Metastatic Liver Carcinoma in the Lung (tissue), 2 donors: Measurements from ENCODE around the genes CFAP57 and PTPRF.

DNA sequence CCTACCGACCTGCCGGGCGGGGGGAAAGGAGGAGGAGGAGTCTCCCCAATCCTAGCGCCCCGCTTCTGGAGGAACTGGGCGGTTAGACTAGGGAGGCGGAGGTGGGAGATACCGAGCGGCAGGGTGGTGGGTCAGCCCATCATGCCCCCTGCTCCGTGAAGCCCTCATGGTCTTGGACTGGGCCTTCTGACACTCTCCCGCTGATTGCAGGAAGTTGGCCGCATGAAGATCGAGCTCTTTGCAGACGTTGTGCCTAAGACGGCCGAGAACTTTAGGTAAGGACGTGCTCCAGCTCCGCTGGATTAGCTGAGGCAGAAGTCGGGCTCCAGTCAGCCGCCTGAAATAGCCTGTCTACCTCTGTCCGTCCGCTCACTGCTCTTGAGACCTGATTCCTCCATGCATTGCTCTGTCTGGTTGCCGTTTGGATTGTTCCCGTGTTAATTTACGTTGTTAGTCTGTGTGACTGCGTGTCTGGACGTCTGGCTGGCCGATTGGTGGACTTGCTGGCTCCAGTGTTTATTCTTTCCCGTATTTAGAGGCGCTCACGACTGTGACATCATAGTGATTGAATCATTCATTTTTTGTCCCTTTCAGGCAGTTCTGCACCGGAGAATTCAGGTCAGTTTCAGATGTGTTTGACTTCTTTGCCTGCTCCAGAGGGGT lies 542 bp downstream of the PPIH start:
- PRO-cap, 2 experiments, result no peak in any of the 2 experiments

DNA sequence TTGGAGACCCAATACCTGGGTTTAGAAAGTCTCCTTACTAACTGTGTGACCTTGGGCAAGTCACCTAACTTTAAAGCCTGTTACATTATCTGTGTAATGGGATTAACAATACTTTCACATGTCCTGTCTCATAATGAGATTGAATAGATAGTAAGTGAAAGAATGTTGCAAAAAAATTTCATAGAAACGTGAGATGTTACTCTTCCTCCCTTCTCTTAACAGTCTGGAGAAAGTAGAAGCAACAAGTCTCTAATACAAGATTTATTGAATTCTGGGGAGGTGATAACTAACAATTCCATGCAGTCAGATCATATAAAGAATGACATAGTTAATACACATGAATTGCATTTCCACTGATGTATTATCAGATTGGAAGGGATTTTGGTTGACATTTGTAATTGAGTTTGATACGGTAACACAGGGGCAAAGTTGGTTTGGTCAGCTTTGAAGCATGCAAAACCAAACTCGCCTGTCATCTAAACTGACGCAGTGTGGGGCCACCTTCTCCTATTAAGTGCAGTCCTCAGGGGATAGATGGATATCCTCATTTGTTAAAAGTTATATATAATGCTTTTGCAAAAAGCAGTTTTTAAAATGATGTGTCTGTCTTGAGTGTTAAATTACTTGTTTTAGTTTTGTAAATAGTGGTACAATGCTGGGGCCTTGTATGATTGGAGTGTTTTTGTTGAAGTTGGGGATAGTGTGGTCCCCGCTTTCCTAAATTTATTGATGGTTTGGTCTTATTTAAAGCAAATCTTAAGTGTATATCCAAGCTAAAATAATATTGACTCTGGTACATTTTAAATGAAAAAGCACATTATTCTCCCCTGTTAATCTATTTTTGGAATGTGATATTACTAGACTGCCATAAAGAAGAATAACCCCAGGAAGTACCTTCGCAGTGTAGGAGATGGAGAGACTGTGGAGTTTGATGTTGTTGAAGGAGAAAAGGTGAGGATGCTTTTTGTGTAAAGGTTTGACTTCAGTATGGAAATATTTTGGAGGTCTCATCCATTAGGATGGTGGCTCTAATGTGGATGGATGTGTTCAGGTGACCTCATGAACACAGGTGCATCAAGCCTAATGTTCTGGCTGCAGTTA lies 13.5 kb downstream of the YBX1 start:
- PRO-cap, 2 experiments, result no peak in any of the 2 experiments

DNA sequence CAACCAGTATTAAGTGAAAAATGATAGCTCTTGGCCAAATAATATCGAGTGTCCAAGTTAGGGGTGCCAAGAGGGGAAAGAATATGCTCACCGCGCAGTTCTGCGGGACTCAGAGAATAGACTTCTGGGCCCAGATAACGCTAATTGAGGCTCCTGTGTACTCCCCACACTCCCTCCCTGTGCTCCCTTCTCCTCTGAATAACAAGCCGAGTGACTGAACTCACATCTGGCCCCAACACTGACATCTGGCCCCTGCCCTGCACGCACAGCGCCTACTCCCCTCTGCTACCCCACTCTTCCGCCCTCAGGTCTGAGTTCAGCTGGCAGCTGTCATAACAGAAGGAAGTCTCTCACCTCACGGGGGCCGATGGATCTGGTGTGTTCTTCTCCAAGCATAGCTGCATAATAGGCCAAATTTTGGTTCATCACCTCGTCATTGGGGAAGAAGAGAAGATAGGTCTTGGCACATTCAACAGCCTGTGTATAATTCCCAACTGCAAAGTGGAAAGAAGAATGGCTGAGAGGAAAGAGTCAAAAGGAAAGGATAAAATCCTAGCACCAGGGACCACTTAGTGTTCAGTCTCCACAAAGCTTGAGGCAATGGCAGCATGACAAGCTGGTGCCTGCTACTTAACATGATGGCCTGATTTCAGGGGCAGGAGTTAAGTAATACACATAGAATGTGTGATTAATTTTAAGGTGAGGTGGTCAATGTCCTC lies 9.2 kb downstream of the P3H1 start:
- PRO-cap, 2 experiments, result no peak in any of the 2 experiments

DNA sequence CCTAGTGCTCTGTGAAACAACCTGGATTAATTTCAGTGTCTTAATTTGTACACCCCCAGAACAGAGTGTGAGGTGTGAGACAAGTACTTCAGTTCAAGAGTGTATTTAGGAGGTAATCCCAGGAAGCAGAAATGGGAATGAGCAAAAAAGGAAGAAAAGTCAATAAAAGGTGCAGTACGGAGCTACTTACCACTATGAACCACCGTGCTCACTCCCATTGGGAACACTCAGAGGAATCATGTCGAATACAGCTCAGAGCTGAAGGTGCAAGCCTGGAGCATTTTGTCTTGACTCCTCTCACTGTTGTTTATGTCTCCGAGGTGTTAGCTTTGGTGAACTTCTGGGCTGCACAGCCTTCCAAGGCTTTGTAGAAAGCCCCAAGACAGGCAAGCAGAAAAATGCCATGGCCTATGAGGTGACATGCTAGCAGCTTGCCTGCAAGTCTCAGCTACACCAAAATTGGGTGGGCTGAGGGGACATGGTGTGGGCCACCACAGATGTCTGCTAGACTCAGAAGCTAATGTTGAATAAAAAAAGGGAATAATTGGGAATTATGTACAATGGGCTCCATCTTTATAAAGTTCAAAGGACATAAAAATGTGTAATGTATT lies 7.4 kb upstream of the SVBP start:
- PRO-cap, 2 experiments, result no peak in any of the 2 experiments

- PRO-cap, 2 experiments, result no peak in any of the 2 experiments
Measured at GRCh38 chr1:42850971-42851440, 4.6 kb downstream of the ZNF691 start.

DNA sequence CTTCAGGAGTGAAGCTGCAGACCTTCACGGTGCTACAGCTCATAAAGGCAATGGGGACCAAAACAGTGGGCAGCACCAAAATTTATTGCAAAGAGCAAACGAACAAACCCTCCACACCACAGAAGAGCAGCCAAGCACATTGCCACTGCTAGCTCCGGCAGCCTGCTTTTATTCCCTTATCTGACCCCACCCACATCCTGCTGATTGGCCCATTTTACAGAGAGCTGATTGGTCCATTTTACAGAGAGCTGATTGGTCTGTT lies 42.5 kb downstream of the SLC2A1 start:
- PRO-cap, 2 experiments, result no peak in any of the 2 experiments

GRCh38 chr1:42934630-42935779 lies 23.7 kb downstream of the SLC2A1 start:
- PRO-cap, 2 experiments, result no peak in any of the 2 experiments

DNA sequence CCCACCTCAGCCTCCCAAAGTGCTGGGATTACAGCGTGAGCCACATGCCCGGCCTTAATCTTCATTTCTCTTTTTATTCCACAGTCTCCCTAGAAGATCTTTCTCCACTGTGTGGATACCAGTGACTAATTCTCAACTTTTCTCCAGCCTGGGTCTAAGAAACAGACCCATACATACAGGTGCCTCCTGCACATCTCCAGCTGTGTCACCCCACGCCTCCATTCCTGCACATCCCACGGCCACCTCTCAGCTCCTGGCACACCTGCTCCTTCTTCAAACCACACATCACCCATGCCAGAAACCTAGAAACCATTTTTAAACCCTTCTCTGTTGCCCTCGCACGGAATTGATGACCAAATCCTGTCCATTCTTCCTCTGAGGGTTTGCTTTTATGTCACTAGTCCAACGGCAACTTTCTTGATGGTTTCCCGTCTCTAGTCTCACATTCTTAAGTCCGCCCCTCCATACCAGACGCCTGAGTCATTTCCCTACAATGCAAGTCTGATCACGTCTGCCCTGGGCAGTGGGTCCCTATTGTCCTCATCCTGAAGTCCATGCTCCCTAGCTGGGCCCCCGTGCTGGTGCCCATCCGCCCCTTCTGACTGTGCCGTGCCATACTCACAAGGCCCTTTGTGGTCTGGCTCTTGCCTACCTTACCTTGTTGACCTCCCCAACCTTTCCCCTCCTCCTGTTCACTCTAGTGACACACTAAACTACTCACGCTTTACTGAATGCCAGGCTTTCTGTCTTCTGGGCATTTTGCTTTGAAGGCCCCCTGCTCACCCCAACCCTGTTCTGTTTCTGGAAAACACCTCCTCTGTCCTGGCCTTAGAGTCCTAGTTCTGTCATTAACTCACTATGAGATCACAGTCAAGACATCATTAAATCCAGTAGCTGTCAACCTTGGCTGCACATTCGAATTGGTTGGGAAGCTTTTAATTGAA lies 17.7 kb downstream of the SLC2A1 start:
- PRO-cap, 2 experiments, result no peak in any of the 2 experiments

- PRO-cap, 2 experiments, result peak in 2 of 2 experiments; most common plus-strand start chr1:43172740 (in 2); most common minus-strand start chr1:43172260 (in 2)
Measured at GRCh38 chr1:43171811-43173040, at the start of gene CFAP57. Gene CFAP57 (plus strand): TSS chr1:43172330.

GRCh38 chr1:43231990-43232911 lies 37.5 kb upstream of the TMEM125 start:
- PRO-cap, 2 experiments, result no peak in any of the 2 experiments

GRCh38 chr1:43234989-43235254 lies 34.9 kb upstream of the TMEM125 start:
- PRO-cap, 2 experiments, result no peak in any of the 2 experiments

GRCh38 chr1:43241378-43242080 lies 28.3 kb upstream of the TMEM125 start:
- PRO-cap, 2 experiments, result no peak in any of the 2 experiments

DNA sequence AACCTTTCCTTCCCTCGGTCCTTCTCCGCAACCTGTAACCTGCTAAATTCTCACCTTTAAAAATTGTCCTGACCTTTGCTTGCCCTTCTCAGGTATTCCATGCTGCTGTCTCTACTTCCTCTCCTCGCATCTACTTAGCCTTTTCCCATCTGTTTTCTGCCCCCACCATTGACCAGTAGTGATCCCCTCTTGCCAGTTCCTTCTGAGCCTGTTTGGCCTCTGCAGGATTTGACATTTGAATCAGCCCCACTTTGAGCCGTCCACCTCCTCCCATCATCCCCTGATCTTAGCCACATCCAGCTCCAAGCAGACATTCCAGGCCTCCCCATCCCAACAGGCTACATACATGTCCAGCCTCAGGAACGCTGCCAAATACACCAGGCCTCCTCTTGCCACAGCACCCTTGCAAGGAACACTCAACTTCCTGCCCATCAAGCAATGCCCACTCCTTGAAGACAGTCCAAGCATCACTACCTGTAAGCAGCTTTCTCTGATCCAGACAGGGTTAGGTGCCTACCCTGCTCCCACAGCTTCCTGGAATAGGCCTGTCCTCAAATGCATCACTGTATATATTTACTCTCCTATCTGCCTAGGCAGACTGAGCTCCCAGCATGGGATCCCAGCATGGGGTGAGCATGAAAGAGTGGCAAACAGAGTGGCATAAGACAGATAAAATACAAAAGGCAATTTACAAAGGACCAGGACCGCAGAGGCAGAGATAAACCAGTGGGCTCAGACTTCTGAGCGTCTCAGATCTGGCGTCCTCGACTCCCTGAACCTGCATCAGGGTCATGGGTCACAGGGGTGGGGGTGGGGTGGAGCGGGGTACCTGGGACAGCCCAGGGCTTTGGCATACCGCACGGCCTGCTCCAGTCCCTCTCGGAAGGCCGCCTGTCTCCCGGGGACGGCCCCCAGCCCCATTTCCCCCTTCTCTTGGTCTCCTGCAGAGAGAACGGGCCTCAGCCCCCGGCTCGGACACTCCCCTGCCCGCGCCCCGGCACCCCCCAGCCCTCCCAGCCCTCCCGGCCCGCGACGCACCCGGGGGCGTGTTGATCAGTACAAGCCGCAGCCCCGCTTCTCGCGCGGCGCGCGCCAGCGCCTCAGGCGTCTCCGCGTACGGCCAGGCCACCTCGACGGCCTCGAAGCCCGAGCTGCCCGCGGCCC lies 792 bp downstream of the HYI start:
- PRO-cap, 2 experiments, result no peak in any of the 2 experiments

DNA sequence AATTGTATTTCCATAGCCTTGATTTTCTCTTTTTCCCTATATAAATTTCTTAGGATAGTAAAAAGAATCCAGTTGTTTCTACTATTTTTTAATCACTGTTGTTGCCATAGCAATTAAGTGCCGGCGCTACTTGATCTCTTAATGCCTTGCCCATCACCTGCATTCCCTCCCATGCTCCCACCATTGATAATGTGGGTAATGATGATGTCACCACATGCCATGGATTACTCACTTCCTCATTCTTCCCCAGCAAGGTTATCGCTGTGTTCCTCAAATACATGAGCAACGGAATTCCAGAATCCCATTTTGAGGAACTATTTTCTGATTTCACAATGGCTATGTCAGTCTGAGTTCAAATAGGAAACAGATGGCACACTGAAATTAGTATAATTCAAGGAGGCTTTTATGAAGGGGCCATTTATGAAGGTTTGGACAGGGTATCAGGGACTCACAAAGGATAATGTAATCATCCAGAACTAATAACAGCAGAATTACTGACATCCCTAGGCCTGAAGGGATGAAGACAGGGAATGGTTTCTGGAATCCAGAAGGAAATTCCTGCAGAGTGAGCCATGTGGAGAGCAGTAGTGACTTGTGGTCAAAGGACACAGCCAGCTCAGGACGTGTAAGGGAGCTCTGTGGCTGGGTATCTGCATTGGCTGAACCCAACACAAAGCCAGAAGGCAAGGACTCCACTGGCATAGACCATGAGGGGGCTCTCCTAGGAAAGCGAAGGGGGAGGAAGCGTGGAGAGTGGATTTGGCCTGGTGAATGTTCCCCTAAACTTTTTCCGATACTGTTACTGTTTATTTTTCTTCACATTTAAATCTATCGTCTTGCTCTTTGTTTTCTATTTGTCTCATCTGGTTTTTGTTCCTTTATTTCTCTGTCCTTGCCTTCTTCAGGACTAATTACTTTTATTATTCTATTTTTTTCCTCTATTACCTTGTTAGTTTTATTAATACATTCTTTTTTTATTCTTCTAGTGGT lies 19.0 kb upstream of the HYI start:
- PRO-cap, 2 experiments, result no peak in any of the 2 experiments

DNA sequence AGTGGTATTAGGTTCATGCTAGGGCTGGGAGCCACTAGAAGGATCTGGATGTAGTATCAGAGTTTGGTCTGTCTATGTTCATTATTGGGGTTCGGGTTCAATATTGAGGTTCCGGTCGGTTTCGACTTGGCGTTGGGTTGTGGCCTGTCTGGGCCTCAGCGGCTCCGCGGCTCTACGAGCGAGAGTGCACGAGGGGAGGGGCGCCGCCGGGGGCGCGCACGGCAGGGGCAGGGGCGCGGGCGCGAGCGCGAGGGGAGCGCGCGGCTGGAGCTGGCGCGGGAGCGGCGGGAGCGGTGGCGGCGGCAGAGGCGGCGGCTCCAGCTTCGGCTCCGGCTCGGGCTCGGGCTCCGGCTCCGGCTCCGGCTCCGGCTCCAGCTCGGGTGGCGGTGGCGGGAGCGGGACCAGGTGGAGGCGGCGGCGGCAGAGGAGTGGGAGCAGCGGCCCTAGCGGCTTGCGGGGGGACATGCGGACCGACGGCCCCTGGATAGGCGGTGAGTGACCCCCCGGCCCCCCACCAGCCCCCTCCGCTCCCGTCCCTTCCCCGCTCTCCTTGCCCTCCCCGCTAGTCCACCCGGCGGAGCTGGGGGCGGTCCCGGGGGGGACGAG lies at the start of gene PTPRF:
PTPRF (plus strand) TSS at position 284 of the 606 bp plus-strand sequence.
- PRO-cap, 2 experiments, result peak in 2 of 2 experiments; most common plus-strand start position 276 of the sequence (in 2); most common minus-strand start position 168 of the sequence (in 1)

DNA sequence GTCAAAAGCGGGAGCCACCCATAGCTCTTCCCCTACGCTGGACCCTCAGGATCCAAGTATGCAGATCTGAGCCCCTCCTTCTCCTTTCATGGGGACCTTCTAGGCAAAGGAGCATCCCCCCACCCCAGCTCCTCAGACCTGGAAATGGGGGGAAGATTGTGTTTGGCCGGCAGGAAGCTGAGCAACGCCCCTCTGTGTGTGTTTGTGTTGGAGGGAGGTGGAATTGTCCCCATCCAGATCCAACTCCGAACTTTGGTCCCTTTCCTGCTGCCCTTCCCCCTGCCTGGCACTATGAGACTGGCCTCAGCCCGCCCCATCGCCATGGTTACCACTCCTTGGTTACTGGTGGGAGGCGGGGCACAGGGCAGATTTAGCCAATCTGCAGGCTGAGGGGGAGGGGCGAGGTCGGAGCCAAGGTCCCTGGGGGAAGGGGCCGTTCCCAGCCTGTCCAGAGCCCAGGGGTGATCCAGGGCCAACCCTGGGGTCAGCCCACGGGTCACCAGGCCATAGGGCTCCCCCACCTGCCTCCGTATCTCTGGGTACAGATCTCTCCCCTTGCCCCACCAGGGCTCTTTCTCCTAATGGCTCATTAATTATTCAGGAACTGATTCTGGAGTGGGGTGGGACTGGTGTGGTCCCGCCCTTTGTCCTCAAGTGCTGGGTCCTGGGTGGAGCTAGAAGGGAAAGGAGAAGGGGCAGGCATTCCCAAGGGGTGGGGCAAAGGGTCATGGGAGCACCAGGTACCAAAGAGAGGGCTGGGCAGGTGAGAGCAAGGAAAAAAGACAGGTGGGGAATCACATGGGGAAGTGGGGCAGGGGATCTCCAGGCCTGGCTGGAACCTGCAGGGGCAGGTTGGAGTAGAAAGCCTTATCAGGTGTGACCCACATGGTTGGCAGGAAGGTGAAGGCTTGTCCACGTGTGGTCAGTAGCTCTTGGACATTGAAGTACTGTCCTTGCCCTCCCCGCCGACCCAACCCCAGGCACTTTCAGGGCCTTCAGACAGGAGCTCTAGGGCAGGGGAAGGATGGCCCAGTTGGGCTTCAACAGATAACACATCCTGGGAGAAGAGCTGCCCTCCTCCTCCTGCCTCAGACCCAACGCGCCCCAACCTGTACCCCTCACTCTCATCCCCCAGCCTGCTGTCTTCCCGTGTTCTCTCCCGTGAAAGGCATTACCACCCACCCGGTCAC lies 15.3 kb downstream of the PTPRF start:
- PRO-cap, 2 experiments, result peak in 1 of 2 experiments; most common plus-strand start position 394 of the sequence (in 1); most common minus-strand start position 206 of the sequence (in 1)

GRCh38 chr1:43610980-43611735 lies 38.8 kb upstream of the KDM4A start:
- PRO-cap, 2 experiments, result no peak in any of the 2 experiments

GRCh38 chr1:43620715-43621251 lies 29.2 kb upstream of the KDM4A start:
- PRO-cap, 2 experiments, result no peak in any of the 2 experiments

GRCh38 chr1:43621846-43623053 lies 27.7 kb upstream of the KDM4A start:
- PRO-cap, 2 experiments, result no peak in any of the 2 experiments

GRCh38 chr1:43766865-43767740 lies 59.8 kb downstream of the ST3GAL3 start:
- PRO-cap, 2 experiments, result no peak in any of the 2 experiments